ENCODE measurements around a stretch of chr17.

DNA sequence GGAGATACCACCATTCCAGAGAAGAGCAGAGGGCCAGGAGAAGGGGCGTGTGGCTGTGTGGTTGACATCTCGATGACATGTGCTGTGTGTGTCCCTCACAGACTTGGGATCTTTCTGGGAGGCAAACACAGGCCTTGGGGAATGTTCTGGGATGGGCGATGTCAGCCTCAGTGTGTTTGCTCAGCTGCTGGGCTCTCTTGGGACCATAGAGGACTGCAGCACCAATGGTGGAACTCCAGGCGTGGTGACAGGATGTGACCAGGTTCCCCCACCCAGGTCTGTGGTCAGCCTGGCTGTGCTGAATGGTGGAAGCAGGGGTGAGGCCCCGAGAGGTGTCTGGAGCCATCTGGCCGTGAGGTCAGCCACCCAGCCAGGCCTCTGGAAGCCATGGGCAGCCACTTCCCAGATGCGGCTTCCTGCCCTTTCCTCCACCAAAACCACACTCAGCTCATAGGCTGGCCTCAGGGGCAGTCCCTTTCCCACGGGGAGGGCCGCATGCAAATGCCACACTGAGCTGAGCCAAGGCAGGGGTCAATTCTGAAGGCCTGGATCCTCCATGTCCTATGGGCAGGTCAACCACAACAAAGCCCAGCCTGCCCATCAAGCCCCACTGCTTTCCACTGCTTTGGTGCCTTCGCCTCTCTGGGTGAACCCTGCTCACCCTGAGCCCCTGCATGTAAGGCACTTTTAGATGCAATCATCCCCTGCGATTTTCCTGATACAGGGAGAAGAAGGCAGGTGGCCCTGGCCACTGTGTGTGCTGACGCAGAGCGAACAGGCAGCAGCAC, 7.7 kb upstream of the MAPK7 start:
- PRO-cap: no peak

DNA sequence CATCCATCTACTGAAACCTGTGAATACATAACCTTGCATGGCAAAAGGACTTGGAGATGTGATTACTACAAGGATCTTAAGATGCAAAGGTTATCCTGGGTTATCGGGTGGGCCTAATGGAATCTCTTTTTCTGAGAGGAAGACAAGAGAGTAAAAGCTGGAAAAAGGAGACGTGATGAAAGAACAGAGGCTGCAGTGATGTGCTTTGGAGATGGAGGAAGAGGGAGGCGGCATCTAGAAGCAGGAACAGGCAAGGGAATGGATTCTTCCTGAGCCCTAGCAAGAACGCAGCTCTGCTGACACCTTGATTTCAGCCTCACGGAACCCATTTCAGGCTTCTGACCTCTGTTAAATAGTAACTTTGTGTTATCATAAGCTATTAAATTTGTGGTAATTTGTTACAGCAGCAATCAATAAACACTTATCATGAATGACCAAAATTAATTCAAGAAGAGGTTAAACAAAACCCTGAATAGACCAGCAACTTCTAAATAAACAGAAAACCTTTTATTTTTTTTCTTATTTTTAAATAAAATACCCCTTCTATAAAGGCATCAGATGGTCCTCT, 4.2 kb upstream of the SLC47A1 start:
- PRO-cap: no peak

GRCh38 chr17:19578488-19579289, 45.0 kb downstream of the SLC47A1 start:
- PRO-cap: no peak

DNA sequence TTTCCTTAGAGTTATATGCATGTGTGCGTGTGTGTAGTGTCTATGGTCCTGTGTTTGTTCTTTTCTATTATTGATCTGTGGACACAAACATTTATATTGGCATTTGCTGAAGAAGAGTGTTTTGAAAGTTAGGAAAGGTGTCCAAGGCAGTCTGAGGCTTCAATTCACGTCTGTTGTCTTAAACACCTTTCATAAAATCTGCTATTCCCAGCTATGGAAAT, 6.0 kb upstream of the ALDH3A2 start:
- PRO-cap: no peak

- PRO-cap: no peak
These were observed 2.8 kb upstream of the ALDH3A2 start for GRCh38 chr17:19645559-19646321.

- PRO-cap: no peak
These were observed 23.4 kb downstream of the ALDH3A2 start for GRCh38 chr17:19671732-19672534.

- PRO-cap: bidirectional peak, plus-strand start at chr17:19978165, minus-strand start at chr17:19978067; bidirectional peak, plus-strand start at chr17:19978414, minus-strand start at chr17:19978394
These were observed 659 bp upstream of the AKAP10 start for GRCh38 chr17:19978124-19978850.

GRCh38 chr17:20189037-20189865, 180.1 kb downstream of the SPECC1 start:
- PRO-cap: no peak

DNA sequence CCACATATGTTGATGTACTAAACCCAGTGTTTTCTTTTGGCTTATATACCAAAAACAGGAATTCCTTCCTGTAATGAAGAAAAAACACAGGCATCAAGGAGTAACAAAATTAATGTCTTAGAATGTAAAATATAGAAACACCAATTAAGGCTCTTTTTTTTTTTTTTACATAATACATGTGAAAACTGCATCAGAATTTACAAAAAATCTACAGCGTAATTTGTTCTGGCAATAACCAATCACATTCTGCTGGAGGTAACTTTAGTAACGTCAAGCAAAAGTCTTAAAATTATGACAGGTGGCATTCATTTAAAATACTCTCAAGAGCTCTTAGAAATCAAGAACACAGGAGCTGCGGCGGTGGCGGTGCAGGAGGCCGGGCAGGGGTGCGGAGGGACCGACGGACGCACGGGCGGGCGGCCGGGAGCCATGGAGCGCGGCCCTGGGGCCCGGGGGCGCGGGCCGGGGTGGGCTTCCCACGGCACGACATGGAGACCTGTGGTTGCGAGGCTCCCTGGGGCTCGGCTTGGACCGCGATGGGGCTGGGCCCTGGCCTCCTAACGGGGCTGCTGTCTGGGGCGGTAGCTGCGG, 202.4 kb downstream of the USP22 start:
- PRO-cap: unidirectional peak, plus-strand start at position 348 of the sequence

DNA sequence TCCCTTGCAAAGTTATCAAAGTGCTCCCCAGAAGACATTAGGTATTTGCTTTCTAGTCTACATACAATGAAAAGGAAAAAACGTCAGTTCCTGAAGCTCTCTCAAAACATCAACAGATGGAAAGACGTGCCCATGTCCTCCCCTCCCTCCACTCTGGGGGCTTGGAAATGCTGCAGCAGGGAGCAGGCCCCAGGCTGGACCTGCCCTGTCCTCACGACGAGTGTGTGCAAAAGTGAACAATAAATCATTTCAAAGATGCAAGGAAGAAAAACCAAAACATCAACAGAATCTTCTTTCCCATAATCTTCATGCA, 118.5 kb downstream of the USP22 start:
- PRO-cap: no peak

DNA sequence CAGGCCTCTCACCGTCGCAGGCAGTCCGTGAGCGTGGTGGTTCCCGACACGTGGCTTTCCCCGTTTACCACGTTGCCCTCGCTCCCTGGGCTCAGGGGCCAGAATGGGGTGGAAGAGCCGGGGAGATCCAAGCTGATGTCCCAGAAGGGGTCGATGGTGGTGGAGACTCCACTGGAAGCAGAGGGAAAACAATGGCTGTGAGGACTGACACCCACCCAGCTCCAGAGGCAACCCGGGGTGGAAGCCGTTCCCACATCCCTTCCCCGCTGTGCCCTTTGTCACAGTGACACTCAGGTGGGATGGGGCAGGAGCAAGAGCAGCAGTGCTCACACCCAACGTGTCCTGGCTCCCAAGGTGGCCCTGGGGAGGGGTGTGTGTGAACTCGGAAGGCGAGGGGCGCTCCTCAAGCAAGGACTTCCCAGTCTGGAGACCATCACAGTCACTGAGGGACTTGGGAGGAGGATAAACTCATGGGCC, 31.6 kb downstream of the USP22 start:
- PRO-cap: no peak

DNA sequence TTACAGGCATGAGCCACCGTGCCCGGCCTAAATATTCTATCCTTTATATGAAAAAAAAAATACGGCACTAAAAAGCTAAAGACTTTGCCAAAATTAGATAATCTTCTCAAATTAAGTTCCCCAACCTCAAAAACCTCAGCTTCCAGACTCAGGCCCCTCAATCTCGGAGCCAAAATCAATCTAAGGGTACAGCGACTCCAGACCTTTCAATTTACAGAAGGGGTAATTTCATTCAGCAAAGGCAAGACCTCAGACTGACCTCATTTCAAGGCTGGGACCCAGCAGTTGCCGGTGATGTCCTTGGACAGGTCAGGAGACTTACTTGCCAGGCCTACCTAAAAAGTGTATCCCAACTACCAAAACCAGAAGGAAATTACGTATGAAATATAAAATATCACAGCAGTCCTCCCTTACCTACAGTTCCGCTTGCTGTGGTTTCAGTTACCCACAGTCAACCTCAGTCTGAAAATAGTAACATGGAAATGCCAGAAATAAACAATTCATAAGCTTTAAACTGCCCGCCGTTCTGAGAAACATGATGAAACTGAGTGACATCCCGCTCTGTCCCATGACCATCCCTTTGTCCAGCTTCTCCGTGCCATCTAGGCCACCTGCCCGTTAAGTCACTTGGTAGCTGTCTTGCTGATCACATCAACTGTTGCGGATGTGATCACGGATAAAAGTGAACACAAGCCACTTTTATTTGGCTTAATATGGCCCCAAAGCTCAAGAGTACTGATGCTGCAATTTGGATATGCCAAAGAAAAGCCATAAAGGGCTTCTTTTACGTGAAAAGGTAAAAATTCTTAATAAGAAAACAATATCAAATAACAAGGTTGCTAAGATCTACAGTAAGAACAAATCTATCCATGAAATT, 8.6 kb downstream of the USP22 start:
- PRO-cap: no peak

DNA sequence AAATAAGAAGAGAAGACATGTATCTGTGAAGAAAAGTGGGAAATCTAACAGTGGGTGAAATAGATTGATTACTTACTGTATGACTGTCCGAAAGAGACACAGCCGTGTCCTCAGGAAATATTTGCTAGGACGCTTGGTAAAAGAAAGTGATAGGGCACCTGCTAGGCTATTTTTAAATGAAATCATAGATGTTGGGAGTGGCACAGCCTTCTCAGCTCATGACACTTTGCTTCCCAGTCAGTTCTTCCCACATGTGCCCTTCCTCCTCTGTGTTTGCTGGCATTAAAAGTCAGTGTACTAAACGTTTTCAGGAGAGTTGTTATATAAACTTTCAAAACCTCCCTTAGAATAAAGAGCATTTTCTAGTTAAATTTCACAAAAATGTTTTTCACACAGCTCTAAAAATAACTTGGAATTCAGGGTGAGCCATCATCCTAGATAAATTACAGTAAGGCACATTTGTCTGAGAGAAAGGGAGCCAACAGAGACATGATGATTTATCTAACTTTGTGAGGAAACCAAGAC, 34.9 kb downstream of the DHRS7B start:
- PRO-cap: no peak

- PRO-cap: no peak
These were observed 39.9 kb downstream of the TMEM11 start for GRCh38 chr17:21174010-21174501.

DNA sequence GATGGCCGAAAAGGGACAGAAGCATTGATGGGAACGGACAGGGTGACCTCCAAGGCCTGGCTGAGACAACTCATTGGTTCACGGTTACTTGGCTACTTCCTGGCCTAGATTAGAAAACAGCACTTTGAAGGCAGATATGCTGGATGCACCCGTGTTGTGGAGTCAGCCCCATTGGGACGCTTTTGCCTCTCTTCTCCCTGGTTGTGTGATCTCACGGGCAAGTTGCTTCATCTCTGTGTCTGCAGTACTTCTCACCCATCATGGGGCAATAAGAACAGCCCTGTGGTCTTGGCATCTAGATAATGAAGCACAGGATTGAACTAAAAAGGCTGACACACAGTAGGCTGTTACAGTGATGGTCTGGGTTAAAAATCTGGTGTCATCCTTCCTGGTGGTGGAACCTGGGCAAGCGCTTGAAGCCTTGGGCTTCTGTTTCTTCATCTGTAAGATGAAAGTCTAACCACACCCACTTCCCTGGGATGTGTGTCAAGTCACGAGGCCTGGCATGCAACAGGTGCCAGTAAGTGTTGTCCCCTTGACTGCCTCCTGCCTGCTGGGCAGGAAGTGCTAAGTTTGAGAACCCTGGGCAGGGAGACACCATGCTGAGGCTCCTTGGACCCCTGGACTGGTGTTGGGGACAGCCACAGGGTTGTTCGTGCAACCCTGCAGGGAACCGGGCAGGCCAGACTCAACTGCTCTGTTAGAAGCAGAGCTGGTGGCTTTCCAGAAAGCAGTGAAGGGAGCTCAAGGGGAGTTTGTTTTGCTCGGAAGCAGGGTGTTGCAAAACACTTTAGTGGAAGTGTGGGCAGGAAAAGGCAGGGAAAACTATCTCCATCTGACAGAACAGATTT, 6.0 kb upstream of the MAP2K3 start:
- PRO-cap: no peak

DNA sequence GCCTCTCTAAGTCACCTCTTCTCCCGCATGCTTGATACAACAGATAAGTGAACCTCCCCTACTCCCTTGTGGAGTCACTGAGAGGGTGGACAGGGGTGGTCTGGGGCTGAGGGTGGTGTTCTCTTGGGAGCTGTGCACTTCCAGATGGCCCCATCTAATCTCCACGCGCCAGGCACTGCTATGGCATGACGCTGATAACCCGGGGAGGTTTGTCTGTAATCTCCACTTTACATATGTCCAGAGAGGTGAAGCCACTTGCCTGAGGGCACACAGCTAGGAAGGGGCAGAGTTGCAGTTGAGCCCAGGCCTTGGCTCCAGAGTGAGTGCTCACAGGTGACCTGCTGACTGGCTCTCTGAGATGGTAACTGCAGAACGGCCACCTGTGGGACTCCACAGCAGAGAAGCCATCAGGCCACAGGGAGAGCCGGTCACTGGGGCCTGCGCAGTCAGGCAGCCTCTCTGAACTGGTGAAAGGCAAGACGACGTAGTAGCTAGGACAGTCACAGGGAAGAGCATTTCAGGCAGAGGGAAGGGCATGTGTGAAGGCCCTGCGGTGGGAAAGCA, 10.2 kb downstream of the MAP2K3 start:
- PRO-cap: no peak

- PRO-cap: no peak
These were observed 14.3 kb downstream of the MAP2K3 start for GRCh38 chr17:21298692-21299284.

GRCh38 chr17:21322392-21322673, 37.8 kb downstream of the MAP2K3 start:
- PRO-cap: no peak

- PRO-cap: no peak
These were observed 80.8 kb downstream of the KCNJ12 start for GRCh38 chr17:21456848-21457533.

DNA sequence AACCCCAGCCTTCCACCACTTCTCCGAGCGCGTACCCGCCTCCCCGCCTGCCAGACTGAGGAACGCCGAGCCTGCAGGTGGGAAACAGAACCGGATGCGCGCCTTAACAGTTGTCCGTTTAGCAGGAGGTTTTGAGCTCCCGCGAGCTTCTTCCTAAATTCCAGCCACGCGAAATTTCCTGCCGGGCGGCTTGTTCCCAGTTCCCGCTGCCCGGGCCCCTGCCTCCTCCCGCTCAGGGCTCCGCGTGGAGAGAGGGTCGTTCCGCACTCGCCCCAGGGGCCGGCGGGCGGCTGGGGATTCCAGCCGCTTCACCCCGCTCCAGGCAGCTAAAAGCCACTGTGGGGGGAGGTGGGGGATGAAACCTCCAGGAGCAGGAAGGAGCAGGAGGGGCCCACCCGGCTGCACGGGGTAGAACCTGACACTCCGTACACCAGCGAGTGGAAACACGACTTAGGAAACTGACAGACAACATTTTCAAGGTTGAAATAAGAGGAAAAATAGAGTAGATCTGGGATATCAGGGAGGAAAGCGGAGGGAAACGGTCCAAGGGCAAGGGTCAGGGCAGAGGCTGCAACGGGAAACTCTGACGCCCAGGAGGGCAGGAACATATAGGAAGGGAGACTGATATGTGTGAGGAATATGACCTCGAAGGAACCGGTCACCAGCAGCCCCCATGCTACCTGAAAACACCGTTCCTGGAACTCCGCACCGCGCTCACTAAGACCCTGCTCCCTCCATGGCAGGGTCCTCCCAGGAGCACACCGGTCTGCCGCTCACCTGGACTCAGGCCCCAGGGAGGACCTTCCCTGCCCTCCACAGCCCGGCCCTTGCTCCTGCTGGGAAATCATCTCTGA, 88.0 kb downstream of the KCNJ12 start:
- PRO-cap: no peak